Calu3 (cell line): ENCODE measurements around the genes BANP and APRT.

GRCh38 chr16:87932318-87933174, 3.8 kb downstream of the CA5A start:
- PRO-cap = no peak

DNA sequence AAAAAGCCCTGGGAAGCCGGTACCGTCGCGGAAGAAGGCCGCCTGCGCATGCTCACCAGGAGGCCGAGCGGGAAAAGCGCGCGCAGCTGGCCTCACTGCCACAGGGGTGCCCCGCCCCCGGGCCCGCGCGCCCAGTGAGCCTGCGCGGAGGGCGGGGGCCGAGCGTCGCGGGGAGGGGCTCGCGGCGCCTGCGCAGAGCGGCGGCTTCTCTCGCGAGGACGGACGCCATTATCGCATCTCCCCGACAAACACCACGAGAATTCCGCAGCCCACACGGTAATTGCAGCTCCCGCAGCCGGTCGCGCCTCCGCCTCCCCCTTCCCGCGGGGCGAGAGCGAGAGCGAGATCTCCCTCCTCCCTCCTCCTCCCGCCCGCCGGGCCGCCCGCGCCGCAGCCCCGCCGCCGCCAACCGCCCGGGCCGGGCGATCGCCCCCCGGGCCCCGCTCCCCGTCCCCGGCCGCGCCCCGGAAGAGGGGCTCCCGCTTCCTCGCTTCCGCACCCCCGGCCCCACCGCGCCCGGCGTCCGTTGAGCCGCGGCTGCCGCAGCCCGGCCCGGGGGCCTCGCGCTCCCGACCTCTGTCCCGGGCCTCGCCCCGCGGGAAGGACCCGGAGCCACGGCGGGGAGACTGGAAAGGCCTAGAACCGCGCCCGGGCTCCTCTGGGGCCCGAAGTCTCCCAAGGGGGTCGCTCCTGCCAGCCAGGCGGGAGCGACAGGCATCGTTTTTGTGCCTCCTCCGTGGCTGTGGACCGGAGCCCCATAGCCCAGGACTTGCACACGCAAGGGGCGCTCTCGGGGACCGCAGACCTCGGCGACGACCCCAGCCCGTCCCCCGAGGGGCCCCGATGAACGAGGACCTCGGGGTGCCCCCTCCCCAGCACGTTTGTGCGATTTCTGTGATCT, at the start of gene BANP:
Gene BANP, plus strand, starts transcription at position 195 of the 901 bp plus-strand sequence.
- PRO-cap = bidirectional peak, plus-strand start at position 318 of the sequence, minus-strand start at position 78 of the sequence

DNA sequence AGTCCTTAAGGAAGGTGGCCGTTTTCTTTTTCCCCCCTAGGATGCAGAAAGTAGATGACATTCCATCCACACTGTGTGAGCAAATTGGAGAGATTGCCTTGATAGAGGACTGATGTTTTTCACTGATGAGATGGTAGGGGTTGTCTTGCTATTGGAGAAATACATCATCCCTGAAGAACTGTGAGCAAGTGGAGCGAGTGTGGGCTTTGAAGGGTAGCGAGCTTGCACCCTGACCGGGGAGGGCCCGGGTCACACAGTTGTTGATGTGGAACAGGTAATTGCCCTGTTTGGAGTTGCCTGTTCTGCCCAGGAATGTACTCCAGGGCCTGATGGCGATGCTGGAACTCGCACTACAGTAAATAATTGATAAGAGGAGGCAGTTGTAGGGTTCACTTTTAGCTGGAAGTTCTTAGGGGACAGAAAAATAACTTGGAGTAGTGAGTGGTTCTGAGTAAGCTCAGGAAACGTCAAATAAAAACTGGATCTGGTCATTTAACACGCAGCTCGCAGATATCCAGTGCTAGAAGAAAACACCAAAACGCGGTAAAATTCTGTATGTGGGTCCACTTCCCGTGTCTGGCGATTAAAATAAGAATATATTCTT, 1.0 kb downstream of the BANP start:
- PRO-cap = no peak

DNA sequence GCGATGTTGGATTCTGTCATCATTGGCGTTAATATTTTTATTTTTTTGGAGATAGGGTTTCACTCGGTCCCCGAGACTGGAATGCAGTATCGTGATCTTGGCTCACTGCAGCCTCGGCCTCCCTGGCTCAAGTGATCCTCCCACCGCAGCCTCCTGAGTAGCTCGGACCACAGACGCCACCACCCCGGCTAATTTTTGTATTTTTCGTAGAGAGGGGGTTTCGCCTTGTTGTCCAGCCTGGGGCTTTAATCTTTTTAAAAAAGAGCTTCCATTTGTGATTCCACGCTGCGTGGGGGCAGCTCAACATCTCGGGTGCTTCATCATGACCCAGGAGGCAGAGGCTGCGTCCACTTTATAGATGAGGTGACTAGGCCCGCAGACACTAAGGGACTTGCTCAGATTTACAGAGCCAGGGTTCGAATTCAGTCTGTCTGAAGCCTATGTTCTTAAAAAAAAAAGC, 1.5 kb downstream of the BANP start:
- PRO-cap = no peak

- PRO-cap = no peak
These were observed 68.1 kb downstream of the BANP start for GRCh38 chr16:88019064-88020041.

- PRO-cap = no peak
These were observed 126.1 kb downstream of the BANP start for GRCh38 chr16:88077185-88077942.

- PRO-cap = no peak
These were observed 149.6 kb downstream of the BANP start for GRCh38 chr16:88100615-88101517.

DNA sequence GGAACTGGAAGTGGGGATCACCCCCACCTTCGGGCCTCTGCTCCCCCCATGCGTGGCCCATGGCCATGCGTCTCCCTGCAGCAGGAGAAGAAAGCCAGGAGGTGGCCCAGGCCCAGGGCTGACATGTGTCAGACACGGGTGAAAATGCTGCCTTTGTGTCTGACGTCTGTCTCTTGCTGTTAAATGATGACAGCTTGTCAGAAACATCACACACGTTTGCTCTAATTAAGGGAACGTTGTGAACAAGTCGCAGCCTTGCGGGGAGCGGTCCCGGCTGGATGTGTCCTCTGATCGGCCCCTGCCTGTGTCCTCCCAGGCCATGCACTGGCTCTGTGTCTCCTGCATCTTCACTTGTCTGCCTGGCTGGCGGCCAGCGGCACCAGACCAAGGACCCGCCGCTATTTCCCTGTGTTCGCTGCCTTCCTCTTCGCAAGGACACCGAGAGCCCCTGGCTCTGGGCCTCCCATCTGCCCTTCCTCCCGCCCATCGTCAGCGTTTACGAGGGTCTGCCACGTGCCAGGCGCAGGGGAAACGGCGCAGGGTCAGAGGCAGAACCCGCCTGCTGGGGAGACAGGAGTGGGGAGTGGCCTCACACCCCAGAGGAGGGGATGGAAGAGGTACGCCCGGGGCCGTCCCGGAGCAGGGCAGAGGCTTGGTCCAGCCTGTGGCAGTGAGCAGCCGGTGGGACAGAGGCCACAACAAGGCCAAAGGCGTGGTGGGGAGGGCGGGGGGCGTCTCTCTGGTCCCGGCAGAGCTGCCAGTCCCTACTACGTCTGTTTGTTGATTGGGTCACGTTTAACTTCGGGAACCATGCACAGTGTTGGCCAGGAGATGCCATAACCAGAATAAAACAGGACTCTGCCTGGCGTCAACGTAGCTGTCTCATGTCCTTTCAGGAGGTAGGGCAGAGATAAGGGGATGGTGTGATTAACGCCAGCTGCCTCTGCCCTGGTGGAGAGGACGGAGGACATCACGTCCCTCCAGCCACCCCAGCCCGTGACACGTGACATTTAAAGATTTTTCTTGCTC, 192.6 kb downstream of the BANP start:
- PRO-cap = no peak

GRCh38 chr16:88232333-88233249, 150.2 kb upstream of the ZNF469 start:
- PRO-cap = no peak

GRCh38 chr16:88331732-88332597, 50.8 kb upstream of the ZNF469 start:
- PRO-cap = unidirectional peak, plus-strand start at chr16:88332292

DNA sequence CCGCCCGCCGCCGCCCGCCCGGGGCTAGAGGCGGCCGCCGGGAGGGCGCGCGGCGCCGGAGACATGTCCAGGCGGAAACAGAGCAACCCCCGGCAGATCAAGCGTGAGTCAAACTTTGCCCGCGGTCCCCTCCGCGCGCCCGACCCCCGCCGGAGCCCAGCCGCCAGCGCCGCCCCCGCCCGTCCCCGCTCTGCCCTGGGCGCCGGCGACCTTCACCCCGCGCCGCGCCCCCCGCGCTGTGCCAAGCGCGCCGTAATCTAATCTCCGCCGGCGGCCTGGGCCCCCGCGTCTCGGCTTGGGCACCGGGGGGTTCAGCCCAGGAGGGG, 459 bp downstream of the ZFPM1 start:
- PRO-cap = no peak

DNA sequence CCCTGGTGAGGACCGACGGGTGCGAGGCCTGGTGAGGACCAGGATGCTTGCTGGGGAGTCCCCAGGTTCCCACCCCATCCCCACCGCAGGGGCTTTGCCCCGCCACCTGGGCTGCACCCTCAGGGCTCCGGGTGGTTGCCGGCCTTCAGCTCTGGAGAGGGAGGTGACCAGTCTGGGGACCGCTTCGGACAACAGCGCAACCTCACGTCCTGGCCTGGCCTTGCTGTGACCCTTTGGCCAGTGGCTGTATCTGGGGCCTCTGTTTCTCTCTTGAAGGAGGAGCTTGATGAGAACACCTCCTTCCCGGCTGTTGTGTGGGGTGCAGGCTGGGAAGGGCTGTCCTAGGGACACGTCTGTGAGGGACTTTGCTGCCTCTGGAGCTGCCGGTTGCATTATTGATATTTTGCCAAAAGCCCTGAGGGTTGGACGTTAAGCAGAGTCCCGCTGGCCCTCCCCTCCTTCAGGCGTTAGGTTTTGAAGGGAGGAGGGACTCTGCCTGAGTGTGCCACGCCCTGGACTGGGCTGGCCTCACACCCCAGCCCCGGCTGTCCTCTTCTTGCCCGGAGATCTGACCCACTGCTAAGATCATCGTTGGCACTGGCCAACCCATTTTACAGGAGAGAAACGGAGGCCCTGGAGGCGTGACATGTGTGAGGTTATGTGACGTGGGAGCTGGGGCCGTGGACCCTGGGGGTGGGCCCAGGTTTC, 8.3 kb downstream of the ZFPM1 start:
- PRO-cap = no peak

DNA sequence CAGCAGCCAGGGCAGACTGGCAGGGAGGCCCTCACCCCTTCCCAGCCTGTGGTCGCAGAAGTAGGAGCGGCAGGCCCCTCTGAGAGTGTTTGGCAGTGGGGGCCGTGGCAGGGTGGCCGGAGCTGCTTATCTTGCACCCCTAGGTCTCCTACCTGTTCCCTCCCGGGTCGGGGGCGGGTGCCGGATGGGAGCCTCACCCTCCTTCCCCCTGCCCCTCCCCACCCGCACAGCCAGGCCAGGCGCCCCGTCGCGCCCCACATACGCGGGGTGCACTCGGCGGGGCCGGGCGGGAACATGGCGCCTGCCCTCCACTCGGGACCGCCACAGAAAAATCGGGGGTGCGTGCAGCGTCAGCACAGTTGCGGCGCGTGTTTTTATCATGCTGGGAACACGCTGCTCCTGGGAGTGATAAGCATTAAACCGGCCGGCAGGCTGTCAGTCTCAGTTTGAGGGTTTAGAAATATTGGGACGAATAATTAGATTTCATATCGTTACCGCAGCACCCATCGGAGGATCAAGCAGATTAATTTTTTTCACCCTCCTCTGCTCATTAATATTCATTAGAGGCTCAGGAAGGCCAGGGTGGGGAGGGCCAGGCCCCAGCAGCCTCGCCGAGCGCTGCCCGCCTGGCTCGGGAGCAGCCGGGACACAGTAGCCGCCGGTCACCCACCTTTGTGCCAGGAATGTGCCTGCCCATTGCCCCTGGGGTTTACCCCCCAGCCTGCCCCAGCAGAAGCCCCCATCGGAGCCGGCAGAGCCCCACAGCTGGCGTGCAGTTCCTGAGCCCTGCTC, 46.4 kb upstream of the ZC3H18 start:
- PRO-cap = no peak

- PRO-cap = no peak
These were observed 33.4 kb upstream of the ZC3H18 start for GRCh38 chr16:88536722-88537270.

- PRO-cap = no peak
These were observed 7.0 kb upstream of the IL17C start for GRCh38 chr16:88631218-88631971.

DNA sequence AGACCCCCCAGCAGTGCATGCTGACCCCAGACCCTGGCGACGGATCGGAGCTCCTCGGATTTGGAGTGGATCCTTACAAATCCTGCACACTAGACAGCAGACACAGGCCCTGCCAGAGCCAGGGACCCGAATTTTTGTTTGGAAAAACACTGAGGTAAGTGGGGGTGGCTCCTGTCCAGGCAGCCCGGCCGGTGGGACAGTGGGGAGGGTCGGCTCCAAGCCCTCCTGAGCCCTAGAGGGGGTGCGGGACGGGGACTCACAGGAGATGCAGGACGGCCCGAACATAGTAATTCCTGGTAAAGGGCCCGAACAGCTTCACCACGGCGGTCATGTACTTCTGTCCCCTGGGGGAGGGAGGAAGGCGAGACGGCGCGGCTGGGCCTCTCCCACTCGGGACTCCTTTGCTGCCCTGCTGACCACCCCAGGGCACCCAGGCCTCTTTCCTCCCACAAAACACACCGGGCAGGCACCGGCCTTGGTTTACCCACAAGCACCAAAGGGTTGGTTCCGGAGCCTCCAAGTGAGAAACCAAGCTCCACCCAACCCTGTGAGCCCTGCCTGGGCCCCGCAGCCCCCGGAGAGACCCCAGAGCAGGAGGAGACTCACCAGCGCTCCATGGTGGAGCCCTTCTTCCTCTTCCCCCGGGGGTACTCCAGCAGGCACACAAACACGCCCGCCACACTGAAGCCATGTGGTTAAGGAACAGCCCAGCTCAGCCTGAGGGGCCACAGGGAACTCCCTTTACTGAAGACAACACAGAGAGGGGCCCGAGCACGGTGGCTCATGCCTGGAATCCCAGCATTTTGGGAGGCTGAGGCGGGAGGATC, 4.1 kb downstream of the CYBA start:
- PRO-cap = no peak

DNA sequence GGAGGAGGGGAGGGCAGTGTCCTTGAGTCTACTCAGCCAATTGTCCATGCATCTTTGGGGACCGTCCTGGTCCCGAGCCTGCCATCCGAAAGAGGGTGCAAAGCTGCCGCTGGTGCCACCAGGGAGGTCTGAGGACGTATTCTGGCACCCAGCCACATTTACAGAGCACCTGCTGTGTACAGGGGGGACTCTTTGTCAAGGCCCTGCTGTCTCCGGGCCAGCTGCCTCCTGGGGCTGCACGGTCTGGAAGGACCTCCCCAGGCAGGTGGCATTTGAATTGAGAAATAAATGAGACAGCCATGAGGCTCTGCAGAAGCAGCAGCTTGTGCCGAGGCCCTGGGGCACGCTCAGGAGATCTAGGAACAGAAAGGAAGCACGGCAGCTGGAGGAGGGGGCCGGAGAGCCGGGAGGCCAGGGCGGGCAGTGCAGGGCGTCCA, 1.5 kb downstream of the CYBA start:
- PRO-cap = no peak

GRCh38 chr16:88691769-88692613, 5.7 kb upstream of the SNAI3 start:
- PRO-cap = no peak

DNA sequence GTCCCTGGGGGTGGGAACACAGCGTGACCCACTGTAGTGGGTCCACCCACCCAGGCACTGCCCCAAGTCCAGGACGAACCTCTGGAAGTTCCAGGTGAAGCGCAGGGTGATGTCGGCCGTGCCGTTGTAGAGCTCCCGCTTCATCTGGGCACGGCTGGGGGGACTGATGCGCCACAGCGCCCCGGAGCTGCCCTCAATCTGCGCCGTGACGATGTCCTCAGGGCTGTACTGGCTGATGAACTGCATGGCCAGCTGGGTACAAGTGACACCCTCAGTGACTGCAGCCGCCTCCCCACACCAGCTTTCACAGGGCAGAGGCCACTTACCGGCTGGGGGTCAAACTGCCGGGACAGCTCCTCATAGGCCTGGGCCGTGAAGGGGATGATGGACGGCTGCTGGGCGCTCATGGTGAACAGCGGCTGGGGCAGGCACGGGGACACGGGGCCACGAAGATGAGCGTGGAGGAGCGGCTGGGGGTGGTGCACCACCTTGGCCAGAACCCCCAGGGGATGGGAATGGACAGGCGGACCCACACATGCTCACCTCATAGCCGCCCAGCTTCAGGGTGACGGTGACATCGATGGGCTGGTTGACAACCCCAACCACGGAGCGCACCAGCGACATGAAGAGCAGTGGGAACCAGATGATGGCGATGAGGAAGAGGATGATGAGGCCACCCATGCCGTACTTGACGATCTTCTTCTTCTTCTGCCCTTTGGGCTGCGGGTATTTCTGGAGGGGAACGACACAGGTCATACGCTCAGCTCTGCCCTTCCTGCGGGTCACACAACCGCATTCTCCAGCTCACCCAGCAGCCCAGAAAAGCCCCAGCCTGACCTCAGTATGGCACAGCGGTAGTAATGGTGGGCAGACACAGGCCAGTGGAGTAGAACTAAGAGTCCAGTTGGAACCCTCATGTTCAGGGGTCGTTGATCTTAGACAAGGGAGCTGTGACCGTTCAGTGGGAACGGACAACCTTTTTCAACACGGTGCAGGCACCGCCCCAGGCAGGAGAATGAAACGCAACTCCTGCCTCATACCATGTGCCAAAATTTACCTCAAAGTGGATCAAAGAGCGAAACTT, 10.5 kb downstream of the CTU2 start:
- PRO-cap = no peak

- PRO-cap = bidirectional peak, plus-strand start at chr16:88812068, minus-strand start at chr16:88811928
These were observed at the start of gene APRT for GRCh38 chr16:88811697-88812599. Gene APRT (minus strand): TSS chr16:88811928.